Right lobe of liver (tissue), 4 donors: ENCODE measurements around a stretch of chr3.

GRCh38 chr3:121997810-121998307, 24.2 kb downstream of the ILDR1 start:
- PRO-cap, 4 experiments, result no peak in any of the 4 experiments
- RAMPAGE, long total RNA, 2 experiments, result no peak in any of the 2 experiments

DNA sequence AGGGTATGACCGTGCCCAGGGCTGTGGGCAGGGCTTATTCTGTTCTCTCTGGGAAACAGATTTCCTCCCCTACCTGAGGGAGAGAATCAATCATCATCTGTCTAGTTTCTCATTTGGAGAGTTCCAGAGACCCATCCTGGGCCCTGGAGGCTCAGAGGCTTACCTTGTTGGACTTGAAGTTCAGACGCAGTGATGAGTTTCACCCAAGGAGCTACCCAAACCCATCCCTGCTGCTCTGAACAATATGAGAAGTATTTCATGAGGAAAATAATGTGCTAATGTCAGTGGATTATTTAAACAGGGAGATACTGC, 28.3 kb downstream of the CSTA start:
- PRO-cap, 4 experiments, result no peak in any of the 4 experiments
- RAMPAGE, long total RNA, 2 experiments, result no peak in any of the 2 experiments

DNA sequence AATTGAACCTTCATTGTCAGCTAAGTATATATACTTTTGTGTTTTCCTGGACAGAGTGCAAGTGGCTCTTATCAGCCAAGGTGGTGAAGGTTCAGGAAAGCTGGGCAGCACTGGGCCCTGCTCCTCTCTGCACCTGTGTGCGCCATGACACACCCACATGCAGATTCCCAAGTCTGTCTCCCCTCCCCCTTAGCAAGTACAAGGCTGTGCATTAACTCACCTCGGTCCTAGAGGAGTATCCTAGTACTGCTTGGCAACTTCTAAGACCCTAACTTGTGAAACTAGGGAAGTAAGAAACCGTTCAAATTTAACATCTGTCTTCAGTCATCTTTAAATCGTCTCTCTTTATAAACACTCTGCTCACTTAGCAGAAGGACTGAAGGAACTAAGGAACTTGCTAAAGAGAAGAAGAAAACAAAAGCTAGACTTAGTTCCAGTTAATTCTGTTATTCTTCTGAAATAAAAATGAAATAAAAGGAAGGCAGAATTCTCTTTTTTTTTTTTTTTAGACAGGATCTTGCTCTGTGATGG, 85.9 kb downstream of the SLC49A4 start:
- PRO-cap, 4 experiments, result no peak in any of the 4 experiments
- RAMPAGE, long total RNA, 2 experiments, result no peak in any of the 2 experiments

DNA sequence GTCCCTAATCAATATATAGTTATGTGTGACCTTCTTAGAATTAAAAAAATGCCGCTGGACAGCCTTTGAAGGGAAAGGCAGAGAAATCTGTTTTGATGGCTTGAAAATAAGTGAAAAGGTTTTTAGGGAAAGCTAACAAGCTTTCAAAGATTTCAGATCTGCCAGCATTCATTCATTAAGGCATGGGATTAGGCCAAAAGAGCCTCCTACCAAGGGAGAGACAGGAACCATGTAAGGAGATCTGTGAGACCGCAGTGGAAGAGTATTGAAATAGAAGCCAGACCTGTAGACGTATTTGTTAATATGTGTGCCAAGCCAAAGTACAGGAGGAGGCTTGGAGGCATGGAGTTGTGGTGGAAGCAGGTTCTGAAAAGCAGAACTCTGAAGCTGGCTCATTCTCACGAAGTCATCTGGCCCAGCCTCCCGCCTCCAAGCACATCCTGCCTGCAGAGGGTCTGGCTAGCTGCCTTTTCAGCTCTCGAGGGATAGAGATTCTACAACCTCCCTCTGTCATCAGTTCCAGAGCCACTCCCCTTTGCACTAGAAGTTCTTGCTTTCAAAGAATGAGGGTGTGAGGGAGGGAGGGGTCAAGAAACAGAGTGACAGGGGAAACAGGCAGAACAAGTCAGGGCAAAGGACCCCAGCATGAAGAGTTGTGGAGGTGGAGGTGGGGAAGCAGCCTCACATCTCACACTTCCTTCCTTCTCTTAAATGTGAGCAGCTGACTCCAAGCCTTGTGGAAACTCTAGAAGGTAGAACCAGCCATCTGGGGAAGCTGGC, 95.1 kb downstream of the SLC49A4 start:
- PRO-cap, 4 experiments, result no peak in any of the 4 experiments
- RAMPAGE, long total RNA, 2 experiments, result no peak in any of the 2 experiments

GRCh38 chr3:122993004-122993468, 34.5 kb downstream of the SEMA5B start:
- PRO-cap, 4 experiments, result no peak in any of the 4 experiments
- RAMPAGE, long total RNA, 2 experiments, result no peak in any of the 2 experiments

- PRO-cap, 4 experiments, result no peak in any of the 4 experiments
- RAMPAGE, long total RNA, 2 experiments, result no peak in any of the 2 experiments
These were observed 23.2 kb downstream of the SEMA5B start for GRCh38 chr3:123004351-123004760.

DNA sequence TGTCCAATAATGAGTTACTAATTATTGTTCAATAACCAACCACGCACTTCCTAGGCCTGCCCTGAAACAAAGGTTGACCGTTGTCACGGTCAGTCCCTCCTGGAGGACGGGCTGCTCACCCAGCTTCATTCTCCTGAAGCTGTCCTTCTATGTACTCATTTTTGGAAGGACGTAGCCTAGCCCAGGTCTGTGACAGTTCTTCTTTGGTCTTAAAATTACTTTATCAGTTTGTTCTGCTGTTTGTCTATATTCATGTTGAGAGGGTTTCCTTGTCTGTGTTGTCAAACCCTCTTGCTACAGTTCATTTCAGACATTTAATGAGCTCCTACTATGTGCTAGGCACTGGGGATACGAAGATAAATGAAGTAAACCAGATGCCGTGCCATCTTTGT, 8.2 kb upstream of the PDIA5 start:
- PRO-cap, 4 experiments, result peak in 3 of 4 experiments; most common plus-strand start position 92 of the sequence (in 3)
- RAMPAGE, long total RNA, 2 experiments, result no peak in any of the 2 experiments

DNA sequence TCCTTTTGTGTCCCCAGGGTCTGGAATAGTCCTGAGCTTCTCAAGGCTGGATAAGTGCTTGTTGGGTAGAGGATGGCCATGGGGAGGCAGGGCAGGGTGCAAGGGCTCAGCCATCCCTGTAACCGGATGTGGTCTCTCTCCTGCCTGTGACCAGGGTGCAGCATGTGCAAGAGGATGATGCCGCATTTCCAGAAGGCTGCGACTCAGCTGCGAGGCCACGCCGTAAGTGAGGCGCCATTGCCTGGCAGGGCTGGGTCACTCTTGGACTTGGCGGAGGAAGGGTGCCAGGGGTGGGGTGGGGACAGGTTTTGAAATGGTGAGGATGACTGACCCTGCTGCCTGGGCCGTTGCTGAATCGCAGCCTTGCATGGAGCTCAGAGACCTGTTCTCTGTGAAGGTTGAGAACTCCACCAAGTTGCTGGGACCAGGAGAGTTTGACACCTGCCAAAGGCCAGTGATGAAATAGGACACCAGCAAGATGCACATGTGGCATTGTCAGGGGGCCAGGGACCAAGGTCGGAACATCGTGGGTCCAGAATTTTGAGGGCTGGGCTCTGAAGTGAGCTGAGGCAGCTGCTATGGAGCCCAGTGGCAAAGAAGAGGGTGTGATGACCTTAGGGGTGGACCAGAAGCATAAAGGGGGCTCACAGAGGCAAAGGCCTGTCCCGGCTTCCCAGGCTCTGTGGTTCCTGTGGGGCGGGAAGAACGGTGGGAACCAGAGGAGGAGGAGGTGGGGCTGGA, 49.4 kb downstream of the PDIA5 start:
- PRO-cap, 4 experiments, result no peak in any of the 4 experiments
- RAMPAGE, long total RNA, 2 experiments, result no peak in any of the 2 experiments

- PRO-cap, 4 experiments, result peak in 2 of 4 experiments; most common plus-strand start chr3:123155772 (in 2); most common minus-strand start chr3:123155728 (in 2)
- RAMPAGE, long total RNA, 2 experiments, result no peak in any of the 2 experiments
These were observed 46.0 kb upstream of the SEC22A start for GRCh38 chr3:123155615-123156217.

DNA sequence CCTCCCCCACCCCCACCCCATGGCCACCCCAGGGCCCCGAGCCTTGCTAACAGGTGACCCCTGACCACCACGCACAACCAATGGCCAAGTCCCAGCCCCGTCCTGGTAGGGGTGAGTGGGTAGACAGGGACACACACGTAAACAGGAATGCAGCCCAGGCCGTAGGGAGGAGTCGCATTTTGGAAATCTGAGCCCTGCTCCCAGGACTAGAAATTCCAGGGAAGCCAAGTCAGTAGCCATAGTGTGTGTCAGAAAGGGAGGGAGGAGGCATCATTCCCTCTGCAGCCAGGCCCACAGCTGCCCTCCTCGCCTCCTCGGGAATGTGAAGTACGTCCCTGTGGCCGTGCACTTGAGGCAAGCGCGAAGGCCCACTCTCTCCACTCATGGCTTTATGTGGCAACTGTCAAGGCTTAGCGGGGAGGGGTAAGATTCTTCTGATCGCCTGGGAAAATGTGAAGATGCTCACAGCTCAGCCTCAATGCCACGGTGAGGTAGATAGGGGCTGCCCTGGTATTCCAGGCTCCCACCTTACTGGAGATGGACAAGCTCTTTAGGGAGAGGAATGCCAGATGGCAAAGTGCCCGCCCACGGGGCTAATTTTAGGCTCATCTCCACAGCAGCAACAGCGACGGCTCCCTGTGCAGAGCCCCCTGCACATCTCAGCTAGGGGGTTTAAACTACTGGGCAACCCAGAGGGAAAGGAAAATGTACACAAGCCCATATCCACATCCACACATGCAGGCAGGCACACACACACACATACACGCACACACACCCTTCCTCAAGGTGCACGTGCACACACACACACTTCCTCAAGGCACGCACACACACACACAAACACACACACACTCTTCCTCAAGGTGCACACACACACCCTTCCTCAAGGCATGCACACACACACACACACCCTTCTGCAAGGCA, 65.6 kb downstream of the ADCY5 start:
- PRO-cap, 4 experiments, result no peak in any of the 4 experiments
- RAMPAGE, long total RNA, 2 experiments, result no peak in any of the 2 experiments

DNA sequence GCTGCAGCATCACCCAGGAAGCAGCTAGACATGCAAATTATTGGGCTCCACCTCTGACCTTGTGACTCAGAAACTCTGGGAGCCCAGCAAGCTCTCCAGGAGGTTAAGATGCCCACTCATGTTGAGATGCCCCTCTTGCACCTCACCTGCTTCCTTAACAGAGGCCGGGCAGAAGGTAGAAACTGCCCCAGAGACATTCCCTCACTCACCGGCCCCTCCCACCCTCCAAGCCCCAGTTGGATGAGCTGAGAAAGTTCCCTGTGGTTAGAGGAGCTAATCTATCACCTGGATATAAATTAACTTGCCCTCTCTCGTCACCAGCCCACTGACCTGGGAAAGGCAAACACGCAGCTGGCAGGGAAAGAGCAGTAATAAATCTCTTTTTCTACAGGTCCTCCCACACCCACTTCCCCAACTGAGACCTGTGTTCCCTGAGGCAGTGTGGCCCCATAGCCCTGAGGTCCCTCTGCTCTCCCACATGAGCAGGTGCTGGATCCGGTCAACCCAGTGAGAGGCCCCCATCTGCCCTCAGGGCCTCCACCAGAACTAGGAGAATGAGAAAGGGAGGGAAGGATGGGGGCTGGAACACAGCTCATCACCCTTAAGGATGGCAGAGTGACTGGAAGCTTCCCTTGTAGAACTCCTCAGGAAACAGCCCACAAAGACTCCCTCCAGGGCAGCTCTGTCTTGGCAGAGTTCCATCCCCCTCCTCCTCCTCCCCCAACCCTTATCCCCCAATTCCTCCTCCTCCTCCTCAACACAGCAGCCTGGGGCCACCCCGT, 39.1 kb downstream of the ADCY5 start:
- PRO-cap, 4 experiments, result peak in 4 of 4 experiments; most common plus-strand start position 320 of the sequence (in 3); most common minus-strand start position 156 of the sequence (in 3)
- RAMPAGE, long total RNA, 2 experiments, result no peak in any of the 2 experiments

GRCh38 chr3:123422789-123423451, 26.0 kb downstream of the ADCY5 start:
- PRO-cap, 4 experiments, result peak in 3 of 4 experiments; most common plus-strand start chr3:123423320 (in 3); most common minus-strand start chr3:123423173 (in 1)
- RAMPAGE, long total RNA, 2 experiments, result no peak in any of the 2 experiments

- PRO-cap, 4 experiments, result peak in 3 of 4 experiments; most common plus-strand start chr3:123584457 (in 1); most common minus-strand start chr3:123584513 (in 3)
- RAMPAGE, long total RNA, 2 experiments, result no peak in any of the 2 experiments
These were observed 668 bp downstream of the HACD2 start for GRCh38 chr3:123584222-123584547.

- PRO-cap, 4 experiments, result no peak in any of the 4 experiments
- RAMPAGE, long total RNA, 2 experiments, result no peak in any of the 2 experiments
These were observed 1.4 kb upstream of the HACD2 start for GRCh38 chr3:123586241-123586714.

- PRO-cap, 4 experiments, result peak in 2 of 4 experiments; most common minus-strand start chr3:123613720 (in 1)
- RAMPAGE, long total RNA, 2 experiments, result no peak in any of the 2 experiments
These were observed 28.5 kb upstream of the HACD2 start for GRCh38 chr3:123613177-123613893.

DNA sequence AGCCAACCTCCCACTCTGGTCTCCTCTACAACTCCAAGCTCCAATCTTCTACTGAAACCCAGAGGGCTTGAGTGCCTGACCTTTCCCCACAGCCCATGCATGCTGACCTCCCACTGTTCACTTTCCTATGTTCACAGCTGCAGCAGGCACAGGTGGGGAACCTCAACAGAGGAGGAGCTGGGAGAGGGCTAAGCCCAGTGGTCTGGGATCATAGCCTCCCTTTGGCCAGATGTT, 43.8 kb upstream of the HACD2 start:
- PRO-cap, 4 experiments, result peak in 3 of 4 experiments; most common minus-strand start position 121 of the sequence (in 3)
- RAMPAGE, long total RNA, 2 experiments, result no peak in any of the 2 experiments

DNA sequence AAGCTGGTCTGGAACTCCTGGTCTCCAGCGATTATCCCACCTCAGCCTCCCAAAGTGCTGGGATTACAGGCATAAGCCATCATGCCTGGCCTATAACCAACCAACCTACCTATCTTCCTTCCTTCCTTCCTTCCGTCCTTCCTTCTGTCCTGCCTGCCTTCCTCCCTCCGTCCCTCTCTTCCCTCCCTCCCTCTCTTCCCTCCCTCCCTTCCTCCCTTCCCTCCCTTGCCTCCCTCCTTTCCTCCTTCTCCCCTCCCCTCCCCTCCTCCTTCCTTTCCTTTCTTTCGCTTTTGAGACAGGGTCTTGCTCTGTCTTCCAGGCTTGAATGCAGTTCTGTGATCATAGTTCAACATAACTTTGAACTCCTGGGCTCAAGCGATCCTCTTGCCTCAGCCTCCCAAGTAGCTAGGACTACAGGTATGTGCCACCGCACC, 56.7 kb upstream of the HACD2 start:
- PRO-cap, 4 experiments, result no peak in any of the 4 experiments
- RAMPAGE, long total RNA, 2 experiments, result no peak in any of the 2 experiments

DNA sequence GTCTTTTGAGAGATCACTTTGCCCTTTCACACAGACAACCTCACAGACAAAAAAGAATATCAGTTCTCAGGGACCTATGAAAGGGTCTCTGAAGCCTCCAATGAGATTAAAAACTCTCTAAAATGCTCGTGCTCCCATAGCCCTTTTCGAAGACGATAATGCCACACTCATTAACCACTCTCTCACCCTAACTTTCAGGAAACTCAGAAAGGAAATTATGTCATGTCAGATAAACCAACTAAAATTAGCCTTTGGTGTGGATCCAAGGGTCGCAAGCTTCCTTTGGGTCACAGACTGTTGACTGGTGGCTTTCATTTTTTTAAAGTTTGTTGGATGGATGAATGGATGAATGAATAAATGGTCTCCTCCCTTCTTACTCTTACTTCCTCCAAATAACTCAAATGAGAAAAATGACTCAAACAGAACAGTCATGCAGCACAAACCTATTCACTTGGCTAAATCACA, 82.8 kb upstream of the HACD2 start:
- PRO-cap, 4 experiments, result no peak in any of the 4 experiments
- RAMPAGE, long total RNA, 2 experiments, result no peak in any of the 2 experiments

GRCh38 chr3:123739448-123740145, 144.5 kb downstream of the MYLK start:
- PRO-cap, 4 experiments, result no peak in any of the 4 experiments
- RAMPAGE, long total RNA, 2 experiments, result no peak in any of the 2 experiments

GRCh38 chr3:123766479-123767297, 117.4 kb downstream of the MYLK start:
- PRO-cap, 4 experiments, result peak in 4 of 4 experiments; most common plus-strand start chr3:123766878 (in 1); most common minus-strand start chr3:123766745 (in 4)
- RAMPAGE, long total RNA, 2 experiments, result no peak in any of the 2 experiments